Stomach (tissue), 7 donors: Measurements from ENCODE around the gene SLFN12.

- PRO-cap: bidirectional peak, plus-strand start at chr17:34997850, minus-strand start at chr17:34997743
- RAMPAGE, long total RNA, 5 experiments: start-site peak on the plus strand in 1 of 5 experiments, at chr17:34997574-34997813 at its widest, 7 reads per replicate
- RRBS: 29% methylated on average over 2 of the region's 8 CpGs
Observed at GRCh38 chr17:34997506-34998019, 17.3 kb downstream of the LIG3 start.

DNA sequence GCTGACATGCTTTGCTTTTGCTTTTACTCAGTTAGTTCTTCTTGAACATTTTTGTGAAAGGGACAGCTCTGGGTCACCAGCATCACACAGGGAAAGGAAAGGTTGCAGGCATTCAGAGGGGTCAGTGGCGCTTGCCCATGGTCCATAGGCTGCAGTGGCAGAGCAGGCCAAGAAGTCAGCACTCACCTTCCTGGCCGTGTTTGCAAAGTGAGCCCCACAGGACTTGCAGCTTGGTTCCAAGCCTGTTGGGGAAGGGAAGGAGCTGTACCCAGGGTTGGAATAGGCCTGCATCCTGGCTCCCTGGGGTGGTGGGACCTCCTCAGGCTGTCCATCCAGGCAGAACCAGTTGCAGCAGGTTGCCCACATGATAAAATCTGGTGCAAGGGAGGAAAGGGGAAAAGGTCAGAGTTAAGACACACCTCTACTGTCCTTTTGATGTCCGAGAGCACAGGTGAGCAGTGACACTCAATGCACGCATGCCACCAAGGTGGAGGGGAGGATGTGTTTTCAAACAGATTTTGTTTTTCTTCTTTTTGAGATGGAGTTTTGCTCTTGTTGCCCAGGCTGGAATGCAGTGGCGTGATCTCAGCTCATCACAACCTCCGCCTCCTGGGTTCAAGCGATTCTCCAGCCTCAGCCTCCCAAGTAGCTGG lies 37.2 kb downstream of the RFFL start:
- PRO-cap: no peak
- RAMPAGE, long total RNA, 5 experiments: start-site peak on the minus strand in 2 of 5 experiments, centred at positions 283 to 356 of the sequence, 5 to 21 reads per replicate
- RRBS: no CpG with 5 or more reads among the region's 7 CpGs

GRCh38 chr17:35057366-35058090 lies 6.0 kb downstream of the RFFL start:
- PRO-cap: no peak
- RAMPAGE, long total RNA, 5 experiments: start-site peak on the minus strand in 1 of 5 experiments, at chr17:35057799-35057877 at its widest, 11 reads per replicate
- RRBS: no CpG with 5 or more reads among the region's 1 CpG

- PRO-cap: no peak
- RAMPAGE, long total RNA, 5 experiments: no peak in any of the 5 experiments
- RRBS: no CpG with 5 or more reads among the region's 2 CpGs
Observed at GRCh38 chr17:35084988-35085373, 21.5 kb upstream of the RFFL start.

DNA sequence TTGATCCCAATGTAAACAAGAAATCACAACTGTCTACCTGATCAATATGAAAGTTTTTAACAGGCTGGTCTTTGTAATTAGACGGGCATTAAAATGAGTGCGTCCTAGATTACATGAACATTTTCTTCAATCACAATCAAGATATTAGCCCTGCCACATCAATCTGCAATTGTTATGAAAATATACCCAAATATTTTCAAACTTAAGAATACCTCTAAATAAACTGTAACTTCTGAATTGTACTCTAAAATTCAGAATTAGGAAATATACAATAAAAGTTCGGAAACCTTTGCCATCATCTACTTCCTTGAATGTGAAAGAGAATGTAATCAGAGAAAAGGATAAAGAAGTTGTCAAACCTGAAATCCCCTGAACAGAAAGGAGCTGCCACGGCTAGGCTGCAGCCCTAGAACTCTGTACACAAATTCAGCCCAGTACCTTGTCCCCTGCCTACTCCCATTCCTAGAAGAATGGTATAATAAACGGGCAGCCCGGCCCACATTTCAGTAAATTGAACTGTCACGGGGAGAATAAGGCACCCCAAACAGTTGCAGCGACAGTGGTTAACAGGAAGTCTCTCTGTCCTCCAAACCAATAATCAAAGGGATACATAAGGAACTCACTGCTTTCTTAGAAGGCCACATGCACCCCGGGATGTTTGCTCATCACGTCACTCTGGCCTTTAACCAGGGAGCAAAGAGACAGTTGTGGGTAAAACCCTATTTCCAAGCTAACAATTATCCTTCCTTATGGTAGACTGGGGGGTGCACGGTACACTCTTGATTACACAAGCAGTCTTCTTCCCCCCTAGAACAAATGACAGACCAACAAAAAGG lies 24.2 kb upstream of the RFFL start:
- PRO-cap: unidirectional peak, plus-strand start at position 353 of the sequence; bidirectional peak, plus-strand start outside the sequence, minus-strand start at position 600 of the sequence
- RAMPAGE, long total RNA, 5 experiments: start-site peak on the minus strand in 2 of 5 experiments, centred at positions 509 to 562 of the sequence, 6 to 11 reads per replicate
- RRBS: no CpG with 5 or more reads among the region's 11 CpGs

DNA sequence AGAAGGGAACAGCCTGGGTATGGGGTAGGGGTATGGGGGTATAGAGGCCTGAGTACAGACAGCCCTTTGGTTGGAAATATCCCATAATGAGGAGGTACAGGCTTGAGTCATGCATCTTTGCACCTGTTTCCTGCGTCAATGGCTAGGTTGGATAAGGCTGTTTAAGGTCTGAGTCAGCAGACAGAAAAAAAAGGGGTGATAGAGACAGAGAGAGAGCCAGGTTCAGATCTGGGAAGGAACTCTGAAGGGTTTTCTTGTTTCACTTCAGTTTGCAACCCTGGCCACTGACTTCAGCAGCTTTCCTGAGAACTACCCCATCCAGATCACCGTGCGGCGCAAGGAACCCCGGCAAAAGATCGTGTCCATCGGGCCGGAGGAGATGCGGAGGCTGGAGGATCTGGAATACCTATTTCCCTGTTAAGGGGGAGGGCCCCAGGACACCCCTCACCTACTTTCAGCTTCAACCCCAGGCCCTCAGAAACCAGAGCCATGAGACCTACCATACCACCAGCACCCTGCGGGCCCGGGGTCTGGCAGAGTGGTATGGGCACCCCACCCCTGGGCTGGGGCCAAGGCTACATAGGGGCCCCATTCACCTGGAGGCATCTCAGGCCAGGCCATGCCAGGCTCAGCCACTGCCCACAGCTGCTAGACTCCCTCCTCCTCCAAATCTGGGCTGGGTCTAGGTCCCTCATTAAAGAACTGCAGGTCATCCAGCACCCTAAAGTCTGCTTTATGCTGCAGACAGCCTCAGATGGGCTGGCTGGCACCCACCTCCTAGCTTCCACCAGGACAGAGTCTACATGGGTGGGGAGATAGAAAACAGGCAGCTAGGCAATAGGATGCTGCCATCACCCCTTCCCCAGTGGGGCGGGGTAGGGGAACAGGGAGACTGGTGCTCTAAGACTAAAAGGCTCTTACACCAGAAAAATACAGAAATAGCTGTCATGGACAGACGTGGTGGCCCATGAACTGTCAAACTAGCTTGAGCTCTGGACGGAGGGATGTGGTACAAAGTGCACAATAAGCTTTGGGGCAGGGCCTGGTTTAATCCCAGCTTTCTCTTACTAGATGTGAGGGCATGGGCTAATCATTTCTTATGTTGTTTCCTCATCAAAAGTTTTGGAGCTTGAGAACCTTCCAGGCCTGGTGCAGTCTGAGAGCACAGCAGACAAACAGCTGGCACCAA lies 9.0 kb downstream of the FNDC8 start:
- PRO-cap: no peak
- RAMPAGE, long total RNA, 5 experiments: no peak in any of the 5 experiments
- RRBS: no CpG with 5 or more reads among the region's 14 CpGs

DNA sequence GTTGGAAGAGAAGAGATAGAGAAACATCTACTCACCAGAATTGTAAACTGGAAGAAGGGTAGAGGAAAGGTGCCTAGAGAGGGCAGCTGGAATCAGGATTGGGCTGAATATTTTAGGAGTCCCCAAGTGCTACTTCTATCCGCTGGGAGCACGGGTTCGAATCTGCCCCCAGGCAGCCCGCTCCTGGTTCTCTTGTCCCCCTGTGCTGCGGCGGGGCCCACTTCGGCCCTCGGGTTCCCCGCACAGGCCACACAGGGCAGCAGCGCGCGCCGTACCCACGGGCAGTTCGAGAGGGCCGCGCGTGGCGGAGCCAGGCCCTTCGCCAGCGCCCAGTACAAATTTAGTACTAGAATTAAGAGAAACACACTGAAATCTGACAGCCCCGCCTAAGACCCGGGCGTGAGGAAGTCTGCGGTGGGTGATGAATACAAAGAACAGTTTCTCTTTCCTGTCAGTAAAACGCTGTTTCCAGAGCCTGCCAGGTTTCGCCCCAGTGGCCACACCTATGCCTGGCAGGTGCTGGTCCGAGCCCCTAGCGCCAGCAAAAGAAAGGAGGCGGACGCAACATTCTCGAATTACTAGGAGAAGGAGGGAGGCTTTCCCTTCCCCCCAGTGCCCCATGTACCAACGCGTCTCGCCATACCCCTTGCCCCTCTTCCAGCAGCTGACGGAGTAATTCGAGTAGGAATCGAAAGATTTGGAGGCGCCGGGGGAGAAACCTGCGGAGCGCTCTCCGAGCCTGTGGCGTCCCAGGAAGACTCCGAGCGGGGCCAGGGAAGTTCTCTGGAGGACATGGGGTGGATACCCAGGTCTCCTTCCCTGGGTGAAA lies 675 bp upstream of the SLFN5 start:
- PRO-cap: unidirectional peak, plus-strand start at position 289 of the sequence; bidirectional peak, plus-strand start at position 512 of the sequence, minus-strand start at position 334 of the sequence
- RAMPAGE, long total RNA, 5 experiments: start-site peak on the minus strand in 1 of 5 experiments, centred at position 359 of the sequence, 5 reads per replicate
- RRBS: no CpG with 5 or more reads among the region's 46 CpGs

GRCh38 chr17:35244192-35244895 lies 1.5 kb downstream of the SLFN5 start:
- PRO-cap: bidirectional peak, plus-strand start at chr17:35244631, minus-strand start at chr17:35244634
- RAMPAGE, long total RNA, 5 experiments: no peak in any of the 5 experiments
- RRBS: no CpG with 5 or more reads among the region's 14 CpGs

GRCh38 chr17:35376232-35376648 lies 2.8 kb upstream of the SLFN11 start:
- PRO-cap: unidirectional peak, minus-strand start at chr17:35376452
- RAMPAGE, long total RNA, 5 experiments: no peak in any of the 5 experiments
- RRBS: no CpG with 5 or more reads among the region's 1 CpG

- PRO-cap: bidirectional peak, plus-strand start at chr17:35432748, minus-strand start at chr17:35432500
- RAMPAGE, long total RNA, 5 experiments: start-site peak on the minus strand in 1 of 5 experiments, at chr17:35432196-35432593 at its widest, 10 to 11 reads per replicate
- RRBS: no CpG with 5 or more reads among the region's 12 CpGs
Observed at GRCh38 chr17:35432132-35432789, at the start of gene SLFN12. Gene SLFN12, minus strand, starts transcription at chr17:35432500.

DNA sequence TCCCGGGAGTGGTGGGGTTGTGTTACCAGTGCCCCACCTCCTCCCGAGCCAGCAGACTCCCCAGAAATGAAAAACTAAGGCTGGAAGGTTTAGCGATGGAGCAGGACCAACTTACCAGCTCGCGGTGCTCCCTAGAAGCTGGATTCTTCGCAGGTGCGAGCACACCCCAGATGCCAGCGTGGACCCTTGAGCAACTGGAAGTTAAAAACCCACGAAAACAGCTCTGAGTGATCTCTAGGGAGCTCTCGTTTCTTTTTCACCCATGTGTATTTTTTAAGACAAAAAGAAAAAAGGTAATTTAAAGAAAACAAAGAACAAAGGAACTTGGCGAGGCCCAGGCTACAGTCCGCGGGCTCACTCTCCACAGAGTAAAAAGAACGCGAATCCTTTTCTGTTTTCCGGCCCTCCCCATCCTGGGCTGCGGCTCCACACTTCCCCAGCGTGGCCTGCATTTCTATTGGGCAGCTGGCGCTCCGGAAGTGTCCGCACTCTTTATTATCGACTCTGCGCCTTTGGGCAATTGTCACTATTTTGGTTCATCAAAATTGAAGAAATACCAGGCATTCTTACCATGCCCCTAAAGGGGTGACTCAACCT lies 588 bp upstream of the SLFN12 start:
- PRO-cap: no peak
- RAMPAGE, long total RNA, 5 experiments: start-site peak on the minus strand in 3 of 5 experiments, centred at positions 375 to 391 of the sequence, 9 to 76 reads per replicate
- RRBS: 19% methylated on average over 5 of the region's 23 CpGs

DNA sequence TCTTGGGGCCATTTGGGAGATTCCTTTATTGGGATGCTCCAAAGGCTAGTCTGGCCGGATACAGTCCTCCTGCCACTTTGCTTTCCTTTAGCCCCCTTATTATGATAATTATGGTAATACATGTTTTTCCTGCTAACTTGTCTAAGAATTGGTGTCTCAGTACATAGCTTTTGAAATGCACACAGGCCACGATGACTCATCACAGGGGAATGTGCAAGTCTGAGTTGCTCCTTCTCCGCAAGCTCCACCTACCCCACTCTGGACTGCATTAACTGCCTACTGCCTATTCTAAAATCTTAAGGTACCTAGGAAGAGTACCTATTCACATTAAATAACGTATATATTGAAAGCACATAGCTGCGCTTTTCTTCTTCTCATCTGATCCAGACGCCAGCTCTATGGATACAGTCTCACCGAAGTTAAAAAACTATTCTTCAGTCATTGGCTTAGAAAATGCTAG lies 1.3 kb upstream of the SLFN12 start:
- PRO-cap: no peak
- RAMPAGE, long total RNA, 5 experiments: no peak in any of the 5 experiments
- RRBS: no CpG with 5 or more reads among the region's 7 CpGs

GRCh38 chr17:35479932-35480414 lies 31.4 kb upstream of the SLFN13 start:
- PRO-cap: no peak
- RAMPAGE, long total RNA, 5 experiments: start-site peak on the minus strand in 3 of 5 experiments, at chr17:35479790-35480213 at its widest, 9 to 18 reads per replicate
- RRBS: no CpG with 5 or more reads among the region's 5 CpGs

GRCh38 chr17:35608080-35608559 lies 21.0 kb downstream of the AP2B1 start:
- PRO-cap: no peak
- RAMPAGE, long total RNA, 5 experiments: start-site peak on the plus strand in 1 of 5 experiments, at chr17:35608111-35608370 at its widest, 7 to 28 reads per replicate
- RRBS: no CpG with 5 or more reads among the region's 8 CpGs

GRCh38 chr17:35783151-35784078 lies 12.0 kb downstream of the MMP28 start:
- PRO-cap: bidirectional peak, plus-strand start at chr17:35783677, minus-strand start at chr17:35783473
- RAMPAGE, long total RNA, 5 experiments: no peak in any of the 5 experiments
- RRBS: no CpG with 5 or more reads among the region's 11 CpGs

DNA sequence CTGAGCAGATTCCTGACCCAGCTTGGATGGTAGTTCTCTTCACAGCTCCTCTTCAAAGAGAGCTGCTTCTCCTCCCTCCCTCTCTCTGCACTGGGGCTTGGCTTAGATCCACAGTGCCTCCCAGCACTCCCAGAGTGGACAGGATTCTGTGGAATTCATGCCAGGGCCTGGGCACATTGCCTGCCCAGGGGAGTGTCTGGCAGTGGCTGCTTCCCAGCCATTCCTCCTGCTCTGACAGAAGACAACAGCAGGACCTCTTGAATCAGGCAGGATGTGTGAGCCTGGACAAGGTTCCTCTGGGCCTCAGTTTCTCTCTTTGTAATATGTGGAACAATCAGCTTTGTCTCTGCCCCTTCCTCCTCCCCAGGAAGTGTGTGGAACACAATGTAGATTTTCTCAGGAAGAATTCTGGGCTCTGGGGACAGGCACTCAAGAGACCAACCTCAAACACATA lies 4.6 kb upstream of the MMP28 start:
- PRO-cap: unidirectional peak, minus-strand start at position 92 of the sequence
- RAMPAGE, long total RNA, 5 experiments: no peak in any of the 5 experiments

- PRO-cap: no peak
- RAMPAGE, long total RNA, 5 experiments: no peak in any of the 5 experiments
- RRBS: no CpG with 5 or more reads among the region's 7 CpGs
Observed at GRCh38 chr17:35875295-35876035, 4.7 kb downstream of the CCL5 start.

GRCh38 chr17:36088684-36089122 lies 1.2 kb downstream of the CCL3 start:
- PRO-cap: no peak
- RAMPAGE, long total RNA, 5 experiments: no peak in any of the 5 experiments
- RRBS: no CpG with 5 or more reads among the region's 7 CpGs

DNA sequence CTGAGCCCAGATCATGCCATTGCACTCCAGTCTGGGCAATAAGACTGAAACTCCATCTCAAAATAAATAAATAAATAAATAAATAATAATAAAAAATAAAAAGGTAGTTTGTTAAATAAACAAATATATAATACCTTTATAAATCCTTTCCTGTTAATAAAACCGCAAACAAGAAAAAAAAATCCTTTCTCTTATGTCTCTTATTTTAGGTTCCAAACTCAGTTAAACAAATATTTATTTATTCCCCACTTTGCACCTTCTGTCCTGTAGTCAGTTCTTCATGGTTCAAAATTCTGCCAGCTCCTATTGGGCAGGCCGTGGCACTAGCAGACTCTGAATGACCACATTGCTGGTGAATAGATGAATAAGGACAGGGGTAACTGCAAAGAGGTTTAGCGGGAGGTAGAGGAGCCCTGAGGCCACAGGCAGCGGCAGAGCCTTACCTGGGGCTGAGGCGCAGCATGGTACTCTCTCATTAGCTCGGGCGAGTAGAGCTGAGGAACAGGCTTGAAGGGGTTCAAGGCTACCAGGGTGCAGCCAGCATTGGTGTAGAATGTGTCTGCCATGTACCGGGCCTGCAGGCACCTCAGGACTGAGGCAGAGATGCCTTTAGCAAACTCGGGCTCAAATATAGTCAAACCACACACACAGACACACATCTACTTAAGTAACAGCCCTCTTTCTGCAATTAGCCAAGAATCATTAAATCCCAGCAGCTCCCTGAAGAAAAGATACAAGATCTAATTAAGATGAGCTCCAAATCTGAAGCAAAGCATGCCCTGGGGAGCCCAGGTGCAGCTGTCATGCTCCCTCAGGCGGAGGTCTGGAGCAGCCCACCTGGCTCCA lies 7.3 kb downstream of the MYO19 start:
- PRO-cap: no peak
- RAMPAGE, long total RNA, 5 experiments: start-site peak on the minus strand in 1 of 5 experiments, centred at position 675 of the sequence, 8 reads per replicate
- RRBS: no CpG with 5 or more reads among the region's 10 CpGs

DNA sequence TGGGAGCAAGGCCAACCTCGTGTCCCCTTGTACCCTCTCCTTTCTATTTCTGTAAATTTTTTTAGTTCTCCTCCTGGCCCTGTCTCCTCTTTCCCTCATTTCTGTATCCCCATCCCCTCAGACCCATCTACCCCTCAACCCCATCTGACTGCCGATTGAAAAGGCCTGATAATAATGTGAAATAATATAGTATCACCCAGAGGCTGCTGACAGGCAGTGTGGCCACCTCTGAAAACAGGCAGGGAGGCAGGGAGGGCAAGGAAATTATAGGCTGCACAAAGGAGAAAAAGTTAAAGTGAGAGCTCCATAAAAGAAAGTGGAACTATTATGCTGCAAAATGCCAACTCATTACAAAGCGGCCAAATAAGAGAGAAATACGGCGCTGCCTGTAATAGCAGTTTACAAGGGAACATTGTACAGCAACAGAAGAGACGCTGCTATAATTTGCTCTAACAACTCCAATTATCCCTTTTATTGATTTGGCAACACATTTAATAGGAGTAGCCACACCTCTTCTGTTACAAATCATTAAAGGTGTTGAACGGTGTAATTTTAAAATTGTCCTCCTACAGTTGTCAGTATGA lies 120.1 kb downstream of the MRM1 start:
- PRO-cap: no peak
- RAMPAGE, long total RNA, 5 experiments: no peak in any of the 5 experiments
- RRBS: no CpG with 5 or more reads among the region's 7 CpGs